ENCODE data around the genes AIF1L and PRRC2B.

DNA sequence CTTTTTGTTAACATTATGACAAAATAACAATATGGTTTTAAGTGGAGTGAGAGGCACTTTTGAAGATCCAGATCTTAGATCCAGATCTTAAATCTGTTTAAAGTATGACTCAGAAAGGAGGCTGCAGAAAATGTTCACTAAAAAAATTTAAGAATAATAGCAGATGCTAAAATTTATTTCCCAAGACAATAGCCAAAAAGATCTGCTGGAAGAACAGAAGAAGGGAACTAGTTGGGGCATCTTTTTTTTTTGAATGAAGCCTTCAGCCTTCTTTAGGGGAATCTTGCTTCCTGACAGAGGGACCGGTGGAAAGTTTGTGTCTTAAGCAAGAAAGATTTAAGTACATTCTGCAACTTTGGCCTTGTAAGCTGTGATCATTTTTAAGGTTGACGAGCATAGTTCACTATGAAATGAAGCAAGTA is 12.1 kb downstream of the ABL1 start:
- RRBS, 2 experiments: no CpG with 5 or more reads among the region's 2 CpGs

- RRBS, 2 experiments: no CpG with 5 or more reads among the region's 9 CpGs
These were observed 3.9 kb downstream of the FIBCD1 start for GRCh38 chr9:130935164-130935561.

DNA sequence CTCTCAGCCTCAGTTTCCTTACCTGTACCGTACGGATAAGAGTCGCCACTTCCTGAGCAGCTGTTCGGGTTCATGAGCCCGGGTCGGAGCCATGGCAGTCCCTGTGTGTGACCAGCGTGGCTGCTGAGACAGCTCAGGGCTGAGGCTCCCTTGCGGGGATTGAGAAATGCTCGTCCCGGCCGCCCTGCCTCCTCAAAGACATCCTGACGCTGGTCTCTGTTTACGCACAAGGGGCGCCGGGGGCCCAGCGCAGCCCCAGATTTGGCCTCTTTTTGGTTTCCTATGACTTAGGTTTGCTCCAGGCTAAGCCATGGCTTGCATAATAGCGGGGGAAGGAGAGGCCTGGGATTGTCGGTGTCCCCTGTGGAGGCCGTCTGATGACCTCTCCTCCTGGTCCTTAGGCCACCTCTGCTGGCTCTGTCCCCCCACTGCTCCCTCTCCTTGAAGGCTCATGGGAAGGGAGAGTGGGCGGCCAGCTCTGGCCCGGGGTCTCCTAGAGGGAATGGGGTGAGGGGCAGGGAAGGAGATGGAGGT is 3.4 kb downstream of the LAMC3 start:
- RRBS, 2 experiments: 67 to 68% methylated on average over 11 of the region's 21 CpGs

- RRBS, 2 experiments: under 1 to 4% methylated on average over 42 of the region's 67 CpGs
These were observed at the start of gene AIF1L for GRCh38 chr9:131096042-131096714. Gene AIF1L (plus strand): TSS chr9:131096531.

DNA sequence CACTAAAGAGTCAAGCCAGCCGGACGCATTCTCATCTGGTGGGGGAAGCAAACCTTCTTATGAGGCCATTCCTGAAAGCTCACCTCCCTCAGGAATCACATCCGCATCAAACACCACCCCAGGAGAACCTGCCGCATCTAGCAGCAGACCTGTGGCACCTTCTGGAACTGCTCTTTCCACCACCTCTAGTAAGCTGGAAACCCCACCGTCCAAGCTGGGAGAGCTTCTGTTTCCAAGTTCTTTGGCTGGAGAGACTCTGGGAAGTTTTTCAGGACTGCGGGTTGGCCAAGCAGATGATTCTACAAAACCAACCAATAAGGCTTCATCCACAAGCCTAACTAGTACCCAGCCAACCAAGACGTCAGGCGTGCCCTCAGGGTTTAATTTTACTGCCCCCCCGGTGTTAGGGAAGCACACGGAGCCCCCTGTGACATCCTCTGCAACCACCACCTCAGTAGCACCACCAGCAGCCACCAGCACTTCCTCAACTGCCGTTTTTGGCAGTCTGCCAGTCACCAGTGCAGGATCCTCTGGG is 71.9 kb downstream of the NUP214 start:
- RRBS, 2 experiments: no CpG with 5 or more reads among the region's 11 CpGs

- RRBS, 2 experiments: no CpG with 5 or more reads among the region's 9 CpGs
These were observed 41.6 kb downstream of the FAM78A start for GRCh38 chr9:131234689-131235123.

DNA sequence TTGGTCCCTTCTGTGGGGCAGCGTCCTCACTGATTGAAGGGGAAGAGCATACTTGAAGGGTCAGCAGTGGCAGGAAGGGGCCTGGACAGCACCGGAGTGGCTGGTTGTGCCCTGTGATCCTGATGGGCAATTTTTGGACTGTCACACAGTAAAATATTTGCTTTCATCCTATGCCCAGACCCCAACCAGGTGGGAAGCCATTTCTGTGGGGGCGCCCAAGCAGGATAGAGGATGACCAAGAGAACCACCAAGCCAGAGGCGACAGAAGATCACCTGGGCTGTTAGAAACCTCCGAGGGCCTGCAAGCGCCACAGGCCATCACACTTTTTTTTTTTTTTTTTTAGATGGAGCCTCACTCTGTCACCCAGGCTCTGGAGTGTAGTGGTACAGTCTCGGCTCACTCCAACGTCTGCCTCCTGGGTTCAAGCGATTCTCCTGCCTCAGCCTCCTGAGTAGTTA is 21.2 kb downstream of the FAM78A start:
- RRBS, 2 experiments: no CpG with 5 or more reads among the region's 9 CpGs

DNA sequence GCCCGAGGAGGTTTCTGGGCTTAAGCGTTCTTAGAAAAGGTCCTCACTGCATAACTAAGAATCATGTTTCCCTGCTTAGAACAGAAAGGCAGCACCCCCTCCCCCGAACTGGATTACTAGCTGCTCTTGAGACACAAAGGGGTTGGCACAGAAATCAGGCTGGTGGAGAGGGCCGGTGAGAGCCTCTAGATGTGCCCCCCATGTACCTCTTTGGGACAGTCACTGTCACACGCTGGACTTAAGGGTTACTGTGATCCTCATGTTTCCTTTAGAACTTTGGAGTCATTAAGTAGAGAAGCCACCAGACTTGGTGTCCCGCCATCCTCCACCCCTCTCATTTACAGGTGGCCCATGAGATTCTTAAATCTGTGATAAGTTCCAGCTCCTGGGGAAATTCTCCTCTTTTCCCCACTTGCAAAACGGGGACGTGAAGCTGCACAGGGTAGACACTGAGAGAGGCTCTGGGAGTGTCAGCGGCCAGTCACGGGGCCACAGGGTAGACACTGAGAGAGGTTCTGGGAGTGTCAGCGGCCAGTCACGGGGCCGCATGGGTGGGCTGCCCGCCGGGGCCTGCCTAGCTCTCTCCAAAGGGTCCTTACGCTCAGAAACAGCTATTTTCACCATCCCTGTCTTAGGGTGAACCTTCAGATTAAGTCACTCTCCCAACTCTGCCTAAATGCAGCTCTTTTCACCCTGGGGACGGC is 1.8 kb downstream of the FAM78A start:
- RRBS, 2 experiments: no CpG with 5 or more reads among the region's 17 CpGs

DNA sequence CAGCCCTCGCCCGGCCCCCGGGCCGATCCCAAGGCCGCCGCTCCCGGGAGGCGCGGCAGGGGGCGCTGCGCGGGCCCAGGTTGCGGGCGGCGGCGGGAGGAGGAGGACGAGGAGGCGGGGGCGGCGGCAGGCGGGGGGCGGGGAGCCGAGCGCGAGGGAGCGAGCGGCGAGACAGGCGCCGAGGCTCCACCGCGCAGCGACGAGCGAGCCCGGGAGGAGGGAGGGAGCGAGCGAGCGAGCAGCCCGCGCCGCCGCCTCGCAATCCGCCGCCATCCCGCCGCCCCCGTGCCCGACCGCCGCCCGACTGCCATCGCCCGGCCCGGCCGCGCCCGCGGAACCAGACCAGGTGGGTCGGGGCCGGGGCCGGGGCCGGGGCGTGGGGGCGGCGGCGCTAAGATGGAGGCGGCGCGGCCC is at the start of gene PRRC2B:
PRRC2B (plus strand) TSS at position 169 of the 414 bp plus-strand sequence.
- RRBS, 2 experiments: under 1 to 3% methylated on average over 15 to 20 of the region's 71 CpGs

DNA sequence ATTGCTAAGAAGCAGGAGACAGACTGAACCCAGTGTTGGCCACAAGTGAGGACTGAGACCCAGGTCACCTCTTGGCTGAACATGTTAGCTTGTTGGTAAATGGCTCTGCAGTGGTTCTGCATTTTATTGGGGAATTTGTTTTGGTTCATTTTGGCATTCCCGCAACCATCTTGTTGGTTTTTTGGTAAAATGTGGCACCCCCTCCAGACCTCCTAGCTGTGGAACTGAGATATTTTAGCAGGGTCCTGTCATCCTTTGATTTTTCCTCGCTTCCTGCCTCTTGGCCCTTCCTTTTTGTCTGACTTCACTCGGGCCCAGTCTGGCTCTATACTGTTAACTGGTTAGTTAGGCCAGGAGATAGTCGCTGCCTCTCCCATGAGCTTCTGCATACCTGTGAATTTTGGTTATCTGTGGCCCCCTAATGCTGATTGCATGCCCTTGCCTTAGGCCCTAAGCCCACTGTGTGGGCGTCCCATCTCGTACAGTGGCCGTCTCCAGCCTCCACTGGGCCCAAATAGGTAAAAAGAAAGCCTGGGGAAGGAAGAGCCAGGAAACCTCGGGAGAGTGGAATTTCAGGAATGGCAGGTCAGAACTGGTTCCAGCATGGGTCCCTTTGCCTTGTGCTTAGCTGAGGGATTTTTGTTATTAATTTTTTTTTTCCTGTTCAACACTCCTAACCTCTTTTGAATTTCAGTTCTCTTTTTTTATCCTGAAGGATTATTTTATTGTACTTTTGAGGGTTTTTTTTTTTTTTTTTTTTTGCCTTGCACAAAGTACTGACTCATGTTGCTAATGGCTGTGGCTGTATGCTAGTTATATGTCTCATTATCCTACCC is 3.2 kb downstream of the PRRC2B start:
- RRBS, 2 experiments: no CpG with 5 or more reads among the region's 8 CpGs

DNA sequence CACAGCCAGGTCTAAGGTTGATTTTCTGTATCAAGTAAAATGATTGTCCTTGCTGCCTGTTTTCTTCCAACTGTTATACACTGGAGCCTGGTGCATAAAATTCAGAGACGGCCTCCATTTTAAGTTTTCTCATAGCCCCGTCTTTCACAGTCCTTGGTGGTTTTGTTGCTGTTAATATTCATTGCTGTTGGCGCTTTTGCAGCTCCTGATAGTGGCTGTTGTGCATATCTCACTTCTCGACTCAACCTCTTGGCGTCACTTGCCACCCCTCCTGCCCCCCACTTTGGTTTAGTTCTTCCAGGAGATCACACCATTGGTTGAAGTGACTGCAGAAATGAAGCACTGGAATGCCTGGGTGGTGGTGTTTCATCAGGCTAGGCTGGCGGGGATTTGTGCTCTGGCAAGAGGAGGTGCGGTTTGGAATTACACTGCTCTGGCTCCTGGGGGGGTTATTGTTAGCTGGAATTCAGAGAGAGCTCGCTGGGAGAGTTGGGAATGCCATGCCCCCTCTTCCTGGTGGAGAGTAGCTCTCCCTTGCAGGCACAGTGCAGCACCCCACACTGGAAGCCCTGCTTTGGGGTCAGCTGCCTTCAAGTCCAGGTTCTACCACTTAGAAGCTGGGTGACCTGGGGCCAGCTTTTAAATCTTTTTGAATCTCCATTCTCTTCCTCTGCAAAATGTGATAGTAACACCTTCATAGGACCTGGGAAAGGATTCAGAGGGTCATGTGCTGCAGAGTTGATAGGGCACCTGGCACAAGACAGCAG is 11.6 kb downstream of the PRRC2B start:
- RRBS, 2 experiments: no CpG with 5 or more reads among the region's 8 CpGs

GRCh38 chr9:131433119-131433460 is 39.2 kb downstream of the PRRC2B start:
- RRBS, 2 experiments: no CpG with 5 or more reads among the region's 1 CpG

DNA sequence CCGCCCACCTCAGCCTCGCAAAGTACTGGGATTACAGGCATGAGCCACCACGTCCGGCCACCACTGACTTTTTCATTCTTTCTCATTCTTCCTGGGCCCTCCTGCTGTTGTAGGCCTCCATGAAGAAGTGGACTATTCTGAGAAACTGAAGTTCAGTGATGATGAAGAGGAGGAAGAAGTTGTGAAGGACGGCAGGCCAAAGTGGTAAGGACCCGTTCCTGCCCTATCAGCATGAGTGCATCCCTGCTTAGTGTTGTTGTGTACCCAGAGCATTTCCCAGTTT is 47.8 kb upstream of the POMT1 start:
- RRBS, 2 experiments: no CpG with 5 or more reads among the region's 6 CpGs

GRCh38 chr9:131475737-131477011 is 26.5 kb upstream of the POMT1 start:
- RRBS, 2 experiments: 84 to 85% methylated on average over 13 to 15 of the region's 65 CpGs

DNA sequence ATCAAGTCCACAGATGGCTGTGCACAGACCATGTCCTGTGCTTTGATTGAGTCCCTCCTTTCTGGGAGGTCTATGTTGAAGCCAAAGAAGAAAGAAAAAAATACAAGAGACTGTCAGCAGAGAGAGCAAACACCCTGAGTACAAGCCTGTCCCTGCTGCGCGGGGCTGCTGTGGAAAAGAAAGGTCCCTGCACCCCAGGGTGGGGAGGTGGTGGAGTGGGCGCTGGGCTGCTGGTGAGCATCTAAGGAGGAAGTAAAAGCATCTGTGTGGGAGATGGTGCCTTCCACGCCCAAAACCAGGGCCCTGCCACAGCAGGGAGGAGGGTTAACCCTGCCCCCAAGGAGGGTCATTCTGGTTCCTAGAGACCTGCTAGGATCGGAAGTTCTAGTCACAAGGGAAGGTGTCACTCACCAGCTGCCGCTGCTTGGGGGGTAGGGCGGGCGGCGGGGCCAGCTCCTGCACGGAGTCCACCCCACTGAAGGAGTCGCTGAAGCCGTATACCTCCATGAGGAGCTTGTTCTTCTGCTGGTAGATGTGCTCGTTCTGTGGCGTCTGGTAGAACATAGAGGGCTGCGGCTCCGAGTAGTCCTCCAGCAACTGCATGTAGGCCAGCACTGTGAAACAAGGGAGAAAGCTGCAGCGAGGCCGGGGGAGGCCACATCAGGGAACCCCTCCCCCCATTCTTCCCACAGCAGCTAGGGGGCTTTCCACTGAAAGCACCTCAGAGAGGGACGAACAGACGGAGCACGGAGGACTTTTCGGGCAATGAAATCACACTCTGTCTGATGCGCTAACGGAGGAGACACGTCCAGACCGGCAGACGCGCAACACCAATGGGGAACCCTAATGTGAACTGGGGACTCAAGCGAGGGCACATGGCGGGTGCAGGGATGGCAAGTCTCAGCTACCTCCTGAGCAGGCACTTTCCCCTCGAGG is 76.3 kb downstream of the PRRT1B start:
- RRBS, 2 experiments: no CpG with 5 or more reads among the region's 31 CpGs

- RRBS, 2 experiments: no CpG with 5 or more reads among the region's 4 CpGs
These were observed 78.7 kb downstream of the PRRT1B start for GRCh38 chr9:131623883-131624632.

GRCh38 chr9:131658180-131659366 is 81.3 kb downstream of the RAPGEF1 start:
- RRBS, 2 experiments: no CpG with 5 or more reads among the region's 11 CpGs

GRCh38 chr9:131667344-131668029 is 72.4 kb downstream of the RAPGEF1 start:
- RRBS, 2 experiments: no CpG with 5 or more reads among the region's 9 CpGs

DNA sequence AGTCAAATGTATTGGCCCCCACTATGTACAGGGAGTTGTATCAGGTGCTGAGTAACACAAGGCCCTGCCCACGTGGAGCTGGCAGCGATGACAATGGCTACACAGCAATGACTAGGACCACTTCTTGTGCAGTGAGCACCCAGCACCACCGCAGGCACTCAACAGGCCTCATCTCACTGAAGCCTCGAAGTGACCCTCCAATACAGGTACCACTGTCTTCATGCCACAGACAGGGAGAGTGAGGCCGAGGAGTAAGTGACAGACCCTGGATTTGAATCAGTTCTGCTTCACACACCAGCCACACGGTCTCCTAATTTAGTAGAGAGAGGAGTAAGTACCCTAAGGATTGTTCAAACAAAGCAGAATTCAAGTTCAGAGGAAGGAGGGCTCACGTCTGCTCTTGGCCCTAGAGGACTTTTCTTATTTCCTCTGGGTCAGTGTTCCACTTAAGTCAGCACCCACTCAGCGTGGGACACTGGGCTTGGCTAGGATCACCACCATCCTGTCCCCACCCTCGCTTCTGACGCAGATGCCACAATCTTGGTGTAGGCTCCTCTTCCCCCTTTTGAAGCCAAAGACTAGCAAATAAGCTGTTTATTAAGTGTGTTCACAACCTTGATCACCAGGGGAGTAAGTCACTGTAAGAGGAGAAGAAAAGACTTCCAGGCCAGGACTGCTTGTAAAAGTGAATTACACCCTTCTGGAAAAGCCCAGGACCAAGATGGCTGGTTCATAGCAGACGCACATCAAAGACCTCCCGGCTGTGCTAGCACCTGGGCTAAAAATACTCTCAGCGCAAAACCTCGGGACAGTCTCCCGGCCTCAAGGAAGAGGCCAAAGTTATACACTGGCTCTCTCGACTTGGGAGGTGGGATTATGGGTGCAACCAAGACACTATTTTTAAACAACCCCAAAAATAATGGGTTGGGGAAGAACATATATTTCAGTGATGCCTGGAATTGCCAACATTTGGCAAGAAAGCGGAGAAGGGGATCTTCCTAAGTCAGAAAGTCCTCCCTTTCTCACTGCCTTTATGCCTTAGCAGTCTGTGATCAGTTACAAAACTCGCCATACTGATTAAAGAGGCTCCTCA is 69.7 kb downstream of the RAPGEF1 start:
- RRBS, 2 experiments: 92% methylated on average over 4 of the region's 18 CpGs

GRCh38 chr9:131695708-131696044 is 44.2 kb downstream of the RAPGEF1 start:
- RRBS, 2 experiments: no CpG with 5 or more reads among the region's 2 CpGs